ENCODE data around the gene ITGA4.

DNA sequence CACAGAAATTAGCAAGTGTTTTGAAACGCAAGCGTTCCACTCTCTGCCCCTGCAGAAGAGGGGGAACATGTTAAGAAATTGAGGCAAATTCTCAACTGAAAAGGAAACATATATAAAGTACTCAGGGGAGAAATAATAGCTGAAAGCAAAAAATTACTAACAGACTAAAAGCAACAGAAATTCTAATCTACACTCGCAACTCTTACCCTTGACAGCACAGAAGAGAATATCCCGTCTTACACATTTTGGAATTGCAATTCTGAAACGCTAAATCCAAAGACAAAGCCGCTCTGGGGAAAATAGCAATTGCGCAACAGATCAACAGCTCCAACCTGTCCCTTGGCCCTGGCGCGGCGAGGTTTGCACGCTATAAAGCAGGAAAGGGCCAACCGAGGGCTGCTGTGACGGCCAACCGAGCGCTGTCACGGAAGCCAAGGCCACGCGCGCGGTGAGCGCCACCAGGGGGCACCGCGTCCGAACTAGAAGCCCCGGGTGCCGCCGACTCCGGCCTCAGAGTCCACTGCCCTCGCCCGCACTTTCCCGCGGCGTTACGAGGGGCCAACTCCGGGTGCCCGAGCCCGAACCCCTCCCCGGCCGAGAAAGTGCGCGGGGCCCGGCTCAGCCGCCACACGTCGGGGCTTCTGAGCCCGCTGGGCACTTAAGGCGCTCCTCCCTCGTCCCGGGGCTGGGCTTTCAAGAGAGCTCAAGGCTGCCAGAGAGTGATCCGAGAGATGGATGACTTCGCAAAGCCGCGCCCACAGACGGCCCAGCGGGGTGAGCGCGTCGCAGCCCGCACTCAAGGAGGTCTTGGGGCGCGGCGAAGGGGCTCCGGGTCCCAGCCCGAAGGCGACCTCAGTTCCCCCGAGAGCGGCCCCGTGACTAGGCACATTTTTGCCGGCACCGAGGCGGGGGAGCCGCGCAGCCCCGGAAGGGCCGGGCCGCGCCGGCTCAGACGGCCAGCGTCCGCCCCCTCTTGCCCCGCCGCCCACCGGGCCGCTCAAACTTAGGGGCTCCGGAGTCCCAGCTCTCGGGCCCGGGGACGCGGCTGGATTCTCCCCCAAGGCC is 998 bp downstream of the NFE2L2 start:
- RRBS: 3% methylated on average over 33 of the region's 90 CpGs

- RRBS: no CpG with 5 or more reads among the region's 4 CpGs
Measured at GRCh38 chr2:177295961-177296321, 31.4 kb upstream of the NFE2L2 start.

- RRBS: no CpG with 5 or more reads among the region's 3 CpGs
Measured at GRCh38 chr2:177322659-177323063, 58.1 kb upstream of the NFE2L2 start.

DNA sequence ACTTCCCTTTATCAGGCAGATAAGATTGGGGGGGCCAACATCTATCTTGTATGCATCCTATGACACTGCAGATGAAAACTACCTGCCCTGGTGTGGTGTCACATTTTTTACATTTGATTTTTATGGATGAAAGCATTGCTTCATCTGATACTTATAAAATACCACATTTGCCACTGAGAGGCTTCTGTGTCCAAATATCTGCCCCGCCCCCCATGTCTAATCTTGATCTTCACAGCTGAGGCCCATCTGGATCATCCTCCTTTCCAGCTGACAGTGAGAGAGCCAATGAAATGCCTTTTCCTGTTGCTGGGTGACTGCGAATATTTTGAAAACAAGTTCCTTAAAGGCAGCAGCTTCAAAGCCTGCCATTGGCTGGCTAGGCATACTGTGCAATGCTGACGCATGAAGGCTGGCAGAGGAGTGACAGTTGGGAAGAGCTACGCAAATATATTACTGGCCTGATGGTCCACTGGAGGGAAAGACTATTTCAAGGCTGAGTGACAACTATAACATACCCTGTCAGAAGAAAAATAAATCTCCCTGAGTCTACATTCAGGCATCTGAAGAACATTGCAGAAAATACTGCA is 135.3 kb upstream of the TTC30A start:
- RRBS: no CpG with 5 or more reads among the region's 4 CpGs

GRCh38 chr2:178431516-178432173 is 19.3 kb downstream of the PRKRA start:
- RRBS: no CpG with 5 or more reads among the region's 3 CpGs

DNA sequence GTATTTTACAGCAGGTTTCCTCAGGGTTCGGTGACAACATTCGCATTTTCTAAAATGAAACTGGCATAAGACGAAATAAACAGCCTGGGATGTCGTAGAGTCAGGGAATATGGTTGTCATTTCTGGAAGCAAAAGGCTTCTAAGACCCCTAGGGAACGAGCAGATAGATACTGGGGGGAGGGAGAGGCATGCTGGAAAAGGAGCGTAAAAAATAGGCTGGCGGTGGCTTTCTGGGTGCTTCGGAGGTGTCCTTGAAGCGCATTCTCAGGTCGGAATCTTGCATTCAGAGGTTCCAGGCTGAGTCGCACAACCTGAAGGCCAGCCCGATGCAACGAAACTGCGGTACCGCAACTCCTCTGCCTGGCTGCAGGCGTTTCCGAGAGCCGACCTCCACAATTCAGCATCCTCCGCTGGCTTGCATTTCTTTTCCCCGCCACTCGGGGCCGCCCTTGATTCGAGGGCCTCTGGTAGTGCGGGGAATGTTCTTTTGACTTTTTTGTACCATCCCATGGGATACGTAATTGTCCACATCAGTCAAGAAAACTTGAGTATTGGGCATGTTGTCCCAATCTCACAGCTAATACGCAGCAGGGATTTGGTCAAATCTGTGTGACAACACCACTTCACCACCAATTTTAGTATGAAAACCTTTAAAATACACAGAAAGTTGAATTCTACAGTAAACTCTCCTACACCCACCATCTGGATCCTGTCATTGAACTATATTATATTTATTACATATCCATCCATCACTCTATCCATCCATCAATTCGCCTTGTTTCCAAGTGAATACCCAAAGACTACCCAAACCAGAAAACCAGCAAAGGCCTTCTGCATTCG is 593 bp upstream of the FKBP7 start:
- RRBS: no CpG with 5 or more reads among the region's 28 CpGs

GRCh38 chr2:178557682-178558694 is 77.7 kb downstream of the PLEKHA3 start:
- RRBS: no CpG with 5 or more reads among the region's 11 CpGs

GRCh38 chr2:178563059-178563786 is 83.0 kb downstream of the PLEKHA3 start:
- RRBS: no CpG with 5 or more reads among the region's 19 CpGs

- RRBS: no CpG with 5 or more reads among the region's 11 CpGs
Measured at GRCh38 chr2:178588886-178589782, 108.9 kb downstream of the PLEKHA3 start.

- RRBS: no CpG with 5 or more reads among the region's 4 CpGs
Measured at GRCh38 chr2:178731709-178732079, 75.5 kb downstream of the TTN start.

- RRBS: no CpG with 5 or more reads among the region's 2 CpGs
Measured at GRCh38 chr2:179031498-179032427, 18.2 kb downstream of the CCDC141 start.

- RRBS: no CpG with 5 or more reads among the region's 1 CpG
Measured at GRCh38 chr2:179238957-179239553, 25.6 kb downstream of the SESTD1 start.

GRCh38 chr2:179273250-179273968 is 8.8 kb upstream of the SESTD1 start:
- RRBS: no CpG with 5 or more reads among the region's 8 CpGs

GRCh38 chr2:179559247-179559525 is 294.6 kb upstream of the SESTD1 start:
- RRBS: no CpG with 5 or more reads among the region's 1 CpG

DNA sequence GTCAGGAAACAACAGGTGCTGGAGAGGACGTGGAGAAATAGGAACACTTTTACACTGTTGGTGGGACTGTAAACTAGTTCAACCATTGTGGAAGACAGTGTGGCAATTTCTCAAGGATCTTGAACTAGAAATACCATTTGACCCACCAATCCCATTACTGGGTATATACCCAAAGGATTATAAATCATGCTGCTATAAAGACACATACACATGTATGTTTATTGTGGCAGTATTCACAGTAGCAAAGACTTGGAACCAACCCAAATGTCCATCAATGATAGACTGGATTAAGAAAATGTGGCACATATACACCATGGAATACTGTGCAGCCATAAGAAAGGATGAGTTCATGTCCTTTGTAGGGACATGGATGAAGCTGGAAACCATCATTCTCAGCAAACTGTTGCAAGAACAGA is 53.6 kb downstream of the UBE2E3 start:
- RRBS: no CpG with 5 or more reads among the region's 1 CpG

DNA sequence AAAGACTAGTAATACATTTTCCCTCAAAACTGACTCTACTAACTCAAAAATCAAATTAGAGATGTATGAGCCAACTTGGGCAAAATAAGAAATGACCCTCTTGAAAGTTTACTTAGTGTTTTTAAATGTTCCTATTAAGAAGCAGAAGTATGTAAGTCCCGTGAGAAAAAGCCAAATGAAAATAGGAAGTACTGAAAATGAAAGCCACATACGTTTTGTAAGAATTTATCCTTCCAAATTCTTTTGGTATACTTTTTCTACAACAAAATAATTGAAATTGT is 148.0 kb upstream of the ITGA4 start:
- RRBS: no CpG with 5 or more reads among the region's 2 CpGs

GRCh38 chr2:181456619-181457725 is at the start of gene ITGA4:
Gene ITGA4, plus strand, starts transcription at chr2:181457386.
- RRBS: 12% methylated on average over 13 of the region's 86 CpGs

GRCh38 chr2:181457726-181458423 is 689 bp downstream of the ITGA4 start:
- RRBS: 11% methylated on average over 3 of the region's 46 CpGs